Tongue (tissue), 2 donors: Measurements from ENCODE around the genes C2CD4C, POLRMT and PLPPR3.

DNA sequence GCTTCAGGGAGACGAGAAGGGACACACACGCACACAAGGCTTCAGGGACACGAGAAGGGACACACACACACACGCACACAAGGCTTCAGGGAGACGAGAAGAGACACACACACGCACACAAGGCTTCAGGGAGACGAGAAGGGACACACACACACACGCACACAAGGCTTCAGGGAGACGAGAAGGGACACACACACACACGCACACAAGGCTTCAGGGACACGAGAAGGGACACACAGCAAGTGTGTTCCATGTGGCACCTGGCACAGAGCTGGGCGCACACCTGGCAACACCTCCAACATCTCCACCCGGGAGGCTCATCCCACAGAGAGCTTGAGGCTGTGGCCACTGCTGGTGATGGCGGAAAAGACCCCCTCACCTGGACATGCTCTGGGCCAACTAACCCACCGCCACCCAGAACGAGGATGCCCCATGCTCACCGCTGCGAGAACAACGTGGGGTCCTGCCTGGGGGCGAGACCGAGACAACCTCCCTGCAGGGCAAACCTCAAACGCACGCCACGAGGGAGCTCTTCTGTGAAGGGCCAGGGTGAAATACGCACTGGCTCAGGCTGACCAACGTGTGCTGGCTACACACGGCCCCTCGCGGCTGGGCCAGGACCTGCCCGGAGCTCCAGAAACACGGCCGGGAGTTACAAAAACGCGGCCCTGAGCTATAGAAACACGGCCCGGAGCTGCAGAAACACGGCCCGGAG, 18.8 kb upstream of the PLPP2 start:
- RAMPAGE, long total RNA, result no peak

DNA sequence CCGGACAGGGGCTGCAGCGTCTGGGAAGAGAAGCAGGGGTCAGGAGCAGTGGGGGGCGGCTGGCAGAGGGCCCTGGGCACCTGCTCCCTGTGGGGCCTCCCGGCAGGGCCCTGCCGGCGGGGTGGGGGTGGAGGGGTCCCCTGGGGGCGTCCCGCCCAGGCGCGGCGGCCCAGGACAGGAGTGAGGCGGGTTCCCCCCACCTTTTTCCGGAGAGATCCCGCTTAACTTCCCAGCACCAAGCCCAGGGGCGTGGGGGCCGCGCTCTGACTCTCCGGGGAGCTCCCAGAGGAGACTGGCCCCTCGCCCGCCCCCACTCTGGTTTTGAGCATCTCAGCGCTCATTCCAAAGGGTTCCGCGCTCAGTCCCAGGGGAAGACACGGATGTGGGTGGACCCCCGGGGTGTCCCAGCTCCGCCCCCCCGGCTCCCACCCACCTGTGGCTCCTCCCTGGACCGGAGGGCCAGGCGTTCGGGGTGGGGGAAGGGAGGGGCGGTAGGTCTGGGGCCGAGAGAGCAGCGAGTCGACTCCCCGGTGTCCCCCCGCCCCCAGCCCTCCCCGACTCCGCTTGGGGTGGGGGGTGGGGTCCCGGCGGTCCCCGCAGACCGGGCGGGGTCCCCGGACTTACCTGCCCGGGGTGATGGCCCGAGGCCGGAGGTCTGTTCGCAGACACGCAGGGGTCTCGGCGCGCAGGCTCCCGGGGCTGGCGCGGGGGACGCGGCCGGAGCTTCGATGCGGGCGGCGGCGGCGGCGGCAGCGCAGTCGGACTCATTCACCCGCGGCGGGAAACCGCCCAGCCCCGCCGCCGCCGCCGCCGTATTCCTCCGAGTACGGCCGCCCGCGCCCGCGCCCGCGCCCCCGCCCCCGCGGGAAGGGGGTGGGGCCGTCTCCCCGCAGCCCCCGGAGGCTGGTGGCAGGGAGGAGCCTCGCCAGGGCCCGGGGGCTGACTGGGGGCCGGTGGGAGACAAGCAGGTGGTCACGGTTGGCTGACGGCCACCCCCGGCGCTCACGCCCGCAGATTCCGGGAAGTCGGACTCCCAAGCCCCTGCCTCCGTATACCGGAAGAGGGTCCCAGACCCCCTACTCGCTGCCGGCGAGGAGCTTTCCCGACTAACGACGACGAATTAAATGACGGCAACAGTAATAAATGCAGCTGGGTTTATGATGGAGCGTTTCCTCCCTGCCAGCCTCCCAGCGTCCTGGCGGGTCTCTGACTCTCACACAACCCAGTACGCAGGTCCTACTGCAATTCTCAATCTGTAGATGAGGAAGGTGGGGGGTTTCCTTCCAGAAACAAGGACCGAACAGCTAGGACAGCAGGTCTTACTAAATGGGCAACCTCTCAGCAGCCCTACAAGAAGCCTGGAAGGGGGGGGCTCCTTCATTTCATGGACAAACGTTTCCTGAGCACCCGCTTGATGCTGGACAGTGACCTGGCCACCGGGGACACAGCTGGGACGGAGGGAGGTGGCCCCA, at the start of gene C2CD4C:
TSS of gene C2CD4C (minus strand) at position 766 of the 1,472 bp plus-strand sequence.
- RAMPAGE, long total RNA, result no peak

- RAMPAGE, long total RNA, result no peak
These were observed 825 bp downstream of the TPGS1 start for GRCh38 chr19:508078-508565.

- RAMPAGE, long total RNA, result no peak
These were observed 1.2 kb downstream of the CDC34 start for GRCh38 chr19:532425-533584.

DNA sequence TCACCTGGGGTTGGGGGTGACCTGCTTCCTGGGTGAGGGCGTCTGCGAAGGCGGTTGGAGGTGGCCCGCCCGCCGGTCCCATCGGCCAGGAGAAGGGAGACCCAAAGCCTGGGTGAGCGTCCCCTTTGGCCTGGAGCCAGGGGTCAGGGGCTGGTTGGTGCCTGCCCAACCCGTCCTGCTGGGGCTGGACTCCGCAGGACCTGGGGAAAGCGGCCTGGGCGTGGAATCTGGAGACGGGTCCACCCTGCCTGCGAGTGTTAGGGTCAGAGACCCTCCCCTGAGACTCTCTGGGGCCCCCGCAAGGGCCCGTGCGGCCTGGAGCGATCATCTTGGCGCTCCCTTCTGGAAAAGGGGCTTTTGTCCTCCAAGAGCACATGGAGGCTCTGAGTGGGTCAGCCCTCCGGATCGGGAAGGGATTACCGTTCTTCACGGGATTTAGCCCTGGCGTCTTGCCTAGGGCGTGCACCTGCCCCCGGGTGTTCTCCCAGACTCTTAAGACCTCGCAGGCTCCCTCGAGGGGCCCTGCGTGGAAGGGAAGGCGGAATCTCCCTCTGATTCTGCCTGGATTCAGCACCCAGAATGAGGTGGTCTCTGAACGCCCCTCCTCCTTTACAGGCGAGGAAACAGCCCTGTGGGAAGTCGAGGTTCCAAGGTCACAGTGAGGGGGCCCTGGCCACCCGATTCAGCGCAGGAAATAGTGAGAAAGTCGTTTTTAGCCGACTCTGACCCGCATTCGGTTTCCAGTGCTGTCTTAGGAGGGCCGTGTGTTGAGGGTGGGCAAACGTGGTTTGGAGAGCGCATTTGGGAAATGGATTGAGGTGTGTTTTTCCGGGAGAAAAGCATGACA, 878 bp downstream of the BSG start:
- RAMPAGE, long total RNA, result no peak

GRCh38 chr19:602584-603029, 12.9 kb downstream of the HCN2 start:
- RAMPAGE, long total RNA, result no peak

- RAMPAGE, long total RNA, result no peak
These were observed at the start of gene POLRMT for GRCh38 chr19:633251-634040. POLRMT (minus strand) TSS chr19:633537.

DNA sequence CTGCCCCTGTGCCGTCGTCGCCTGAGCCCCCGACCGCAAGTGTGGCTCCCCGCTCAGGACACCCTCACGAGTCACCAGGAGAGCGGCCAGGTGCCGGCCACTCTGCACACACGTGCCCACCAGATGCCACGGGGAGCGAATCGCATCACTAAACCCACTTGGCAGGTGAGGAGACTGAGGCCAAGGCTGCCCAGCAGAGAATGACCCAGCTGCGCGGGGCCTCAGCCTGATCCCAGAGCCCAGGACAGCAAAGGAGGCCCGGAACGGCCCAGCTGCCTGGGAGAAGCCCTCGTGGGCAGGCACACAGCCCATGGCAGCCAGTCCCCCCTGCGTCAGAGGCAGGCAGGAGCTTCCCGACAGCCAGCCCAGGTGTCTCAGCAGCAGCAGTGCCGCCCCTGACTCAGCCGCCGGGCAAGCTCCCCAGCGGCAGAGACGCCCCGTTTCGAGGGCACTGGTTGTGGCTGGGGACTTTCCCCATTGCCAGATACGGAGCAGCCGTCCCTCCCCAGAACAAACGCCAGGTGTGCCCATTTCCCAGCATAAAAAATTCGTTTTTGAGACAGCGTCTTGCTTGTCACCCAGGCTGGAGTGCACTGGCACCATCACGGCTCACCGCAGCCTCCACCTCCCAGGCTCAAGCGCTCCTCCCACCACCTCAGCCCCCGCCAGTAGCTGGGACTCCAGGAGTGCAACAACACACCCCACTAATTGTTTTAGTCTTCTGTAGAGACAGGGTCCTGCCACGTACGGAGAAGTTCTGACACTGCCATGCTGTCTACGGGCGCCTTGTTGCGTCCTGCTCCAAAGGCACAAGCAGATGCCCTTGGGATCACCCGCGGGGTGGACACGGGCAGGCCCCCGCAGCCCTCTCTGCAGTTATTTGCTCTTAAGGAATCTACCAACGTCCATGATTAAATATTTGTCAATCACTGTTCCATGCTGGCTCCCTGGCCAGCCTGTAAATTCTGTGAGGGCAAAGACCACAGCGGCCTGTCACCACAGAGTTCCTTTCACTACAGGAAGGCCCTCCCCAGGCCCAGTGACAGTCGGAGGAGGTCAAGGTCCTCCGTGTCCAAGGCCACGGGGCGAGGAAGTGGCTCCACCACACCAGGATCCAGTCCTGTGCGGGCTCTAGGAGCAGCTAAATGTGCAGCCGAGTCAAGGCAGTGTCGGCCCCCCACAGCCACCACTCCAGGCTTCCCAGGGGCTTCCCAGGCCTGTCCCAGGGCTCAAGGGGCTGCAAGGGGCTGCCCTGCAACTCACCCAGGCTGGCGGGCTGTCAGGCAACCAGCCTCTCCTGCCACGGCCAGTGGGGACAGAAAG, 2.5 kb downstream of the RNF126 start:
- RAMPAGE, long total RNA, result no peak

GRCh38 chr19:821850-822762, at the start of gene PLPPR3:
PLPPR3 (minus strand) TSS chr19:821955.
- RAMPAGE, long total RNA, result no peak

- RAMPAGE, long total RNA, result no peak
These were observed 1.6 kb upstream of the ELANE start for GRCh38 chr19:850209-851260.

- RAMPAGE, long total RNA, result no peak
These were observed 13.1 kb downstream of the MED16 start for GRCh38 chr19:879776-880464.

DNA sequence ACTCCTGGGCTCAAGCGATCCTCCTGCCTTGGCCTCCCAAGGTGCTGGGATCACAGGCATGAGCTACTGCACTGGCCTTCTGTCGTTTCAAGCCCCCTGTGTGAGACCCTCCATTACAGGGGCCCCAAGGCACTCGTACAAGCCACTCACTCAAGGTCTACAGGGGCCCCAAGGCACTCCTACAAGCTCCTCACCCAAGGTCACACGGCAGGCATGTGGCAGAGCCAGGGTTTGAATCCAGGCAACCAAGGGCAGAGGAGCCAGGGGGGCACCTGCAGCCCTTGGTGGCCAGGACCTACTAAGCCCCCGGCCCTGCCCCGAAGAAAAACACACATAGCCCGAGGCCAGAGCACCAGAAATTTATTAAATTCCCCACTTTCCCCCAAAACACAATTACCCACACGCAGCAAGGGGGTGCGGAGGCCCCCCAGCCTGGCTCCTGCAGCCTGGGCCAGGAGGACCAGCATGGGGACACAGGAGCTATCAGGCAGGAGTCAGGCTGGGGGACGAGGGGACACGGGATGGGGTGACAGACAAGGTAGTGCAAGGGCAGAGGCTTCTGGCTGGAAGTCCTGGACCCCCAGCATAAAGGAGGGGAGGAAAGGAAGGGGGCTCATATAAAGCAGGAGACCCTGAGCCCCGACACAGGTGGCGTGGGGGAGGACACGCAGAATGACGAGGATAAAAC, 3.3 kb upstream of the MED16 start:
- RAMPAGE, long total RNA, result no peak

- RAMPAGE, long total RNA, result no peak
These were observed 27.8 kb upstream of the WDR18 start for GRCh38 chr19:956166-956878.

- RAMPAGE, long total RNA, result no peak
These were observed 488 bp downstream of the WDR18 start for GRCh38 chr19:984428-985238.

- RAMPAGE, long total RNA, result no peak
These were observed 6.7 kb downstream of the TMEM259 start for GRCh38 chr19:1014025-1014737.

DNA sequence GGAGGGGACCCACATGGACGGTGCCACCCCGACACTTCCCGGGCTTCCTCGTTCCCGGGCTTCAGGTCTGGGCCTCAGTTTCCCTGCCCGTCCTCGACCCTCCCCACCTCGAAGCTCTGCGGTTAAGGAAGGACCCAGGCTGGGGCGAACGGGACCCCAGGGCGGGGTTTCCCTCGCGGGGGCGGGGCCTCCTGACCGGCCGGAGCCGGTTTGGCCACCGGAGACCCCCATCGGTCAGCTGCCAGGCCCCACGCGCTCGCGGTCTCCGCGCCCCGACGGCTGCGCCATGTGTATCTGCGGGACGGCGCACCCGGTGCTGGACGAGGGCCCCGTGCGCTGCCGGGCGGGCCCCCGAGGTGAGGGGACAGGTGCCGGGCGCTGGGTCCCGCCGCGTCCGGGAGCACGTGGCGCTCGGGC, 4.0 kb downstream of the ARHGAP45 start:
- RAMPAGE, long total RNA, result no peak

DNA sequence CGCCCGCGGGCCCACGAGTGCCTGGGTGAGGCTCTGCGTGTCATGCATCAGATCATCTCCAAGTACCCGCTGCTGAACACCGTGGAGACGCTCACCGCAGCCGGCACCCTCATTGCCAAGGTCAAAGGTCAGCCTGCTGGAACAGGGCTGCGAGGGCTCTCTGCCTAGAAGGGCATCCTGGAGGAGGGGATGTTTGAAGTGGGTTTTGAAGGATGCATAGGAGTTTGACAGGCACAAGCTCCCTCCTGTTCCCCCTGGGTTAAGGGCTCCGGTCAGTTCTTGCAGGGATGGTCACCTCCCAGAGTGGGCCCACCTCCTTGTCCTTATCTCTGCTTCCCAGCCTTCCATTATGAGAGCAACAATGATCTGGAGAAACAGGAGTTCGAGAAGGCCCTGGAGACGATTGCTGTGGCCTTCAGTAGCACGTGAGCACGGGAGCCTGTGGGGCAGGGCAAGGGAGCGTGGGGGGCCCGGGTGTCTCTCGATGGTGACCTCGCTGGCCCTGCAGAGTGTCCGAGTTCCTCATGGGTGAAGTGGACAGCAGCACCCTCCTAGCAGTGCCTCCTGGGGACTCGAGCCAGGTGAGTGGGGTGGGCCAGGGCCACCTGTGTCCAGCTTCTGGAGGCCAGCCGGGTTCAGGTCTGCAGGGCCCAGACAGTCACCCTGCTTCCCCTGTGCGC, 6.3 kb downstream of the ARHGAP45 start:
- RAMPAGE, long total RNA, result no peak

DNA sequence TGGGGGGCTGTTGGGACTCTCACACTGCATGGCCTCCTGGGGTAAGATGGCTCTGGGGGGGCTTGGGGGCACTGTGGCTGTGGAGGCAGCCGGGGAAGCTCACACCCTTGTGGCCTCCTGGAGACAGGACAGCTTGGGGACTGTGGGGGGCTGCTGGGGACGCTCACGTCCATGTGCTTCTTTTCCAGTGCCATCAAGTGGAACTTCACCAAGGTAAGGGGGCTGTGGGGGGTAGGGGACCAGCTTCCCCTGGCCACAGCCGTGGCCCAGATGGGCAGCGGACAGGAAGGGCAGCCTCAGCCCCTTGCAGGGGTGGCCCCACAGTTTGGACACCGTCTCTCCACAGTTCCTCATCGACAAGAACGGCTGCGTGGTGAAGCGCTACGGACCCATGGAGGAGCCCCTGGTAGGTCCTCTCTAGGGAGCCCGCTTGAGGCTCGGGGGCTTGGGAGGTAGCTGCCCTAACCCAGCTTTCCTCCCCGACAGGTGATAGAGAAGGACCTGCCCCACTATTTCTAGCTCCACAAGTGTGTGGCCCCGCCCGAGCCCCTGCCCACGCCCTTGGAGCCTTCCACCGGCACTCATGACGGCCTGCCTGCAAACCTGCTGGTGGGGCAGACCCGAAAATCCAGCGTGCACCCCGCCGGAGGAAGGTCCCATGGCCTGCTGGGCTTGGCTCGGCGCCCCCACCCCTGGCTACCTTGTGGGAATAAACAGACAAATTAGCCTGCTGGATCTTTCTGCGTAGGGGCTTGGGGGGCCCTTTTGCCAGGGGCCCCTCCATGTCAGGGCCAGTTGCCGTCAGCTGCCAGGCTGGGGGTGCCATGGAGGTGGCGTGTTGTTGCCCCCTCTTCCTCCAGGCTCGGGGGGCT, 2.5 kb downstream of the GPX4 start:
- RAMPAGE, long total RNA, result no peak

- RAMPAGE, long total RNA, result no peak
These were observed 16.1 kb downstream of the GPX4 start for GRCh38 chr19:1119765-1120385.

DNA sequence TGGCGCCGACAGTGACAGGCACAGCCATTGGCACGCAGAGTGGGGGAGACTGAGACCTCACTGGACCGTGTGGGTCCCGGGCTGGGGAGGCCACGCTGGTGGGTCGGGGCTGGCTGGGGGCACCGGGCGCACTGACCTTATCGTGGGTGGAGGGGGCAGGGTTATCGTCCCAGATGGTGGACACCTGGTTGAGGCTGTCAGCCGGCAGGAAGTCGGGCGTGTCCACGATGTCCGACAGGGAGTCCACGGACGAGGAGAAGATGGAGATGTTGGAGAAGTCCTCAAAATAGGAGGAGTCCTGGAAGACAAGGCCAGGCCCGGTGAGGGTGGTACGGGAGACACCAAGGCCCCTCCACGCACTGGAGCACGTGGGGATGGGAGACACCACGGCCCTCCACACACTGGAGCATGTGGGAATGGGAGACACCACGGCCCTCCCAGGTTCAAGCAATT, 23.7 kb downstream of the GPX4 start:
- RAMPAGE, long total RNA, result no peak